Gallbladder (tissue), 1 donor: ENCODE results near the genes AQP6, COX14 and TFCP2.

DNA sequence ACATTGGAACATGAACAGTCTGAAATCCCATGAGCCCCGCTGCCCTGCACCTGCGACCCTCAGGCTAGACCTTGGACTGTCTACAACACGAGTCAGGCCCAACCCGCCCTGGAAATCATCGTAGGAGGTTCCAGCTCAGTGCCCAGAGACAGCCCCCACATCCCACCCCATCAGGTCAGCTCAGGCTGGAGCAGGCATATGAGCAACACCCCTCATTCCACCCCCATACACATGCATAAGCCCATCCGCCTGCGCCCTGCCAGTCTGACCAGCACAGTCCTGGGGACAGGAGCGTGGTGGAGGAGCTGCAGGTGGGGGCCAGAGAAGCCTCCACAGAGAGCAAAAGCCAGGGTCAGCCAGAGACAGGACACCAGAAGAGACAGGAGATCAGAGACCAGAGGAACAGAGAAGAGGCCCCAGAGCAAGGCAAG, at the start of gene AQP6:
TSS of gene AQP6 (plus strand) at position 226 of the 431 bp plus-strand sequence.
- PRO-cap, result no peak

DNA sequence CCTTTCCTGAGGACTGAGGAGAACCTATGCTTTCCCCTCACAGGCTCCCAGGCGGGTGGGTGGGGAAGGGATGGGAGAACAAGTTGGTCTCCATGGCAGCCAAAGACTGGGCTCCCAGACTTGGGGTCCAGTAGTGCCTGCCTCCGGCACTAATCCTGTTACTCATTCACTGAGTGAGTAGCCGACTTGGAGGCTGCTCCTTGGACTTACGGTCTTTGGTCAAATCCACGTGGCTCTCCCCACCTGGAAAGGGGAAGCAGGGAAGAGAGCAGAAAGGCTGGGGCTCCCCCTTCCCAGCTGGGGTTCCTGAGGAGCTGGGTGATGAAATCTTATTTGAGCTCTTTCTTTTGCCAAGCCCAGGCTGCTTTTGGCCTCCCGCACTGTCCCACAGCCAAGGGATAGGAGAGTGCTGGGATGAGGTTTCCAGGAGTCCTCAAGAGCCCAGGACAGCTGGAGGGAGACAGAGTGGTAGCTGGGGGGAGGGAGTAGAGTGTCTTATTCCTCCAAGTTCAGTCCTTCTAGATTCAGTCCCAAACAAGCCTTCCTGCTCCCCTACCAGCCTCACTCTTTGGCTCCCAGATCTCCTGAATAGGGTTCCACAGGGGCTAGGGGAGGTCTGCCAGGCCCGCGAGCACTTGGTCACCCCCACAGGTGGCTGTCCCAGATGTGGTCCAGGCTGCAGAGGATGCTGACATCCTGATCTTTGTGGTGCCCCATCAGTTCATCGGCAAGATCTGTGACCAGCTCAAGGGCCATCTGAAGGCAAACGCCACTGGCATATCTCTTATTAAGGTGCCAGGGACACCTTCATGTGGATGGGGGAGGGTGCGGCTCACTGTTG, 1.3 kb downstream of the GPD1 start:
- PRO-cap, result bidirectional peak, plus-strand start at position 242 of the sequence, minus-strand start at position 108 of the sequence

DNA sequence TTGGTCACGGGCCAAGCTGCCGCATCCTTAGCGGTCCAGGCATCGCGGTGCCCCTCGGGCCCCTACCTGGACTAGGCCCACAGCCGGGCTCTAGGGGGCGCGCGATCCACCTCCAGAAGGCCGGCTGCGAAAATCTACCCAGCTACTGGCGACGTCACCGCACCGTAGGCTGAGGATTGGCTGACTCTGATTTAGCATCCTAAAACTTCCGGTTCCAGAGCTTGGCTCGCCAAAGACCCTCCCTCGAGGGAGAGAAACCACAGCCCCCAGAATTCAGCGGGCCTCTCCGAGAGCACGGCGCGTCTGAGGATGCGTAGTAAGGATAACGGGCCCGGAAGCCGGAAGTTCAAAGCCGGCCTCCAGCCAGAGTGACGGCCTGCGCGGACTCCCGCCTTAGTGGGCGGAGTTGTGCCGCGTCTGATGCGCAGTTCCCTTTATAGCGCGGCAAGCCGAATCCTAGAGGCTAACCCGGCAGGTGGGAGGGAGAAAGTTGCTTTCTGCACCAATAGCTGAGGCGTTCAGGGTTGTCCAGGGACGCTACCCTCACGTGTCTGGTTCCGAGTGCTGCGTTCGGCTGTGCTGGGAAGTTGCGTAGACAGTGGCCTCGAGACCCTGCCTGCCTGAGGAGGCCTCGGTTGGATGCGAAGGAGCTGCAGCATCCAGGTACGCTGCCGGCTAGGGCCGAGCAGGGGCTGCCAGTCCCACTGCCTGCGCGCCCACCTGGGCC, at the start of gene COX14:
TSS of gene COX14 (plus strand) at position 598 of the 727 bp plus-strand sequence.
- PRO-cap, result bidirectional peak, plus-strand start at position 598 of the sequence, minus-strand start at position 410 of the sequence

- PRO-cap, result bidirectional peak, plus-strand start at chr12:50112673, minus-strand start at chr12:50112618
Observed at GRCh38 chr12:50112366-50112843, 369 bp downstream of the COX14 start.

- PRO-cap, result no peak
Observed at GRCh38 chr12:50132376-50133093, 20.5 kb downstream of the COX14 start.

DNA sequence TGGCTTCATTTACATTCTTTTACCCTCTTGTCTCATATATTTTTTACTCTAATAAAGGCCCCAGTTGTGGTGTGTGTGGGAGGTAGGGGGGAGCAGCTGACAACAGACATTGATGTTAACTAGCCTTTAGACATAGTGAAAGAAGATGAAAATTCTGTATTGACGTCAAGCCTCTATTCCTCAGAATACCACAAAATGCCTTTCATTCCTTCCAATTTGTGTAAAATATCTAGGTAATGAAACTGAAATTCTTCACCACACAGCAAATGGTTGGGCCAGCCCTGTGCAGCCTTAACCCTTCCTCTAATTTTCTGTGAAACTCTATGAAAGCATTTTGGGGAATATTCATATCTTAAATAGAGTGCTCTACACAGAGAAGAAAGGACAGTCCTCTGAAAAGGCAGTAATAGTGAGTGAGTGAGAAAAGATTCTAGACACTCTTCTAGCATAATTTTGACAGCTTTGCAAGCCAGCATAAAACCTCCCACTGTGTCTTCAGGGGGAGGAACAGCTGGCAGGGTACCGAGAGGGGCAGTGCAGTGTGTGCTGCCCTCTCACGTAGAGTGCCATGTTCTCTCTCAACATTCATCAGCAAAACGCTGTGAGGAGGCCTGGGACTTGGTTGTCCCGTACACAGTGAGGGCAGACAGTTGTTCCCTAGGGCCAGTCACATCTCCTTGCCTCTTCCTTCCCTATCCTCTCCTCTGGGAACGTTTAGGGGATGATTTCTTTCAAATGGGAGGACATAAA, 20.2 kb upstream of the CERS5 start:
- PRO-cap, result no peak

DNA sequence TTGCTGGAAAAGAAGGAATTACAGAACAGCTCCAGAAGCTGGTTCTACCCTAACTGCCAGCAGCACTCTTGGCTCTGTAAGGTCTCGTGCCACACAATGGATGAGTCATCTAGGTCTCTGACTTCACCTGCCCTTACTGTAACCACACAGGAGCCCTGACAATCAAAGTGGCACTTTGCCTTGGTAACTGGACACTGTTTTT, 57.2 kb upstream of the CERS5 start:
- PRO-cap, result no peak

GRCh38 chr12:50275378-50276069, 7.8 kb downstream of the LIMA1 start:
- PRO-cap, result unidirectional peak, plus-strand start at chr12:50275830

- PRO-cap, result no peak
Observed at GRCh38 chr12:50402255-50403518, 2.0 kb downstream of the LARP4 start.

GRCh38 chr12:50484874-50485248, 19.9 kb upstream of the DIP2B start:
- PRO-cap, result no peak

DNA sequence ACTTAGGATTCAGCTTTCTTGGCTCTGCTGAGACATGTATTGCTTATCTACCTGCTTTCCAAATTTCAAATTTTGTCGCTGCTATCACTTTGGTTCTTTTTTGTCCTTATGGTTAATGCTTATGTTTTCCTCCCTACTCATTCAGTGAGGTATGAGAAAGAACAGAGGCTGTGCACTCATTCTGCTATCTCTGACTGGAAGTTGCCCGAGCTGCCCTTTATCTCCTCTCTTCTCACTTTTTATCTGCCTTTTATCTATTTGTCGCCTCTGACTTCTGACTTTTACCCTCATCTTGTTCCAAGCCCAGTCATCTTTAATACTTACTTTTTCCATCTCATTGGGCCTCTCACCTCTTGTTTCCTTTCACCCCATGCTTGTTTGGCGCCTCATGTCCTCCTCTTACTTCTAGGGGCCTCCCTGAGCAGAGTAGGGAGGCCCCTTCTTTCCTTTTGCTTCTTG, 50.6 kb downstream of the DIP2B start:
- PRO-cap, result no peak

DNA sequence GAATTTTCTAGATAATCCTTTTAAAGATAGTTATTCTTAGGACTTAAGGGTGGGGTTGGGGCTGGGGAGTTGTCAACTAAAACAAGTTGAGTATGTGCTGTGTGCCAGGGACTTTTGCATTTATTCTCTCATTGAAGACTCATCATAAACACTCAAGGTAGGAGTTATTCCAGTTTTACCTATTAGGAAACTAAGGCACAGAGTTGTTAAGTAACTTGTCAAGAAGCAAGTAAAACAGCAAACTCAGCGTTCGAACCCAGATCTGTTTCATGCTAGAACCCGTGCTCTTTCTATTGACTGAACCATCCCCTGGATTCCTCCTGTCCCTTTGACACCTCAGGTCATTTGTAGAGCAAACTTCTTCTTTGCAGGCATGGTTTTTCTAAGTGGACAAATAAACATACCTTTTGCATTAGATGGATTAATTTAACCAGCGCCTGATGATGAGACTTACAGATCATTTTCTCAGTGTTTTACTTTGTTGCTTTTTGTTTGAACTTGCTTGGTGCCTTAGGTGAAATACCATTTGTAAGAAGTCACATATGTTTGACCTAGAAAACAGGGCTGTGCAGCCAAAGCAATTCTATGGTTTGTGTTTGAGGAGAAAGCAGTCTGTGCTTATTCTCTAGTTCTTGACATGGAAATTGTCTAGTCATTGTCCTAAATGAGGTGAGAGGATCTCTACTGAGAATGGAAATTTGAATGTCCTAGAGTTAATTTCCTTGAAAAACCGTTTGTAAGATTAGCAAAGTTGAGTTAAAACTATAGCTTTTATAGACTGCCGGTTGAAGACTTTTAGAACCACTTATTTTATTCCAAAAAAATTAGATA, 111.0 kb downstream of the DIP2B start:
- PRO-cap, result no peak

- PRO-cap, result no peak
Observed at GRCh38 chr12:50687757-50688185, 76.1 kb upstream of the ATF1 start.

- PRO-cap, result no peak
Observed at GRCh38 chr12:50928163-50928907, 3.5 kb downstream of the METTL7A start.

DNA sequence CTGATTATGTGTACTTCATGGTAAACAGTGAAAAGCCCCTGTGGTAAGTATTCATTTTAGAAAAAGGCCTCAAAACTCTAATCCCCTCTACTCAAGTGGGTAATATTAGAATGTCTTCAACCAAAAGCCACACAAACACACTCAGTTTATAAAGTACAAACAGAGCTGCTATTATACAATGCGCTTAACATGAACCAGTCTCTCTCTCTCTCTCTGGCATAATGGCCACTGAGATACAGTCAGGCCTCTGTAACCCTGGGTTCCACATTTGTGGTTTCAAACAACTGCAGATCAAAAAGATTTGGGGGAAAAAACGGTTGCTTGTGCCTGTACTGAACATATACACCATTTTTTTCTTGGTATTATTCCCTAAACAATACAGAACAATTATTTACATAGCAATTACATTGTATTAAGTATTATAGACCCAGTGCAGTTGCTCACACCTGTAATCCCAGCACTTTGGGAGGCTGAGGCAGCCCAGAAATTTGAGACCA, 5.7 kb downstream of the SLC11A2 start:
- PRO-cap, result no peak

DNA sequence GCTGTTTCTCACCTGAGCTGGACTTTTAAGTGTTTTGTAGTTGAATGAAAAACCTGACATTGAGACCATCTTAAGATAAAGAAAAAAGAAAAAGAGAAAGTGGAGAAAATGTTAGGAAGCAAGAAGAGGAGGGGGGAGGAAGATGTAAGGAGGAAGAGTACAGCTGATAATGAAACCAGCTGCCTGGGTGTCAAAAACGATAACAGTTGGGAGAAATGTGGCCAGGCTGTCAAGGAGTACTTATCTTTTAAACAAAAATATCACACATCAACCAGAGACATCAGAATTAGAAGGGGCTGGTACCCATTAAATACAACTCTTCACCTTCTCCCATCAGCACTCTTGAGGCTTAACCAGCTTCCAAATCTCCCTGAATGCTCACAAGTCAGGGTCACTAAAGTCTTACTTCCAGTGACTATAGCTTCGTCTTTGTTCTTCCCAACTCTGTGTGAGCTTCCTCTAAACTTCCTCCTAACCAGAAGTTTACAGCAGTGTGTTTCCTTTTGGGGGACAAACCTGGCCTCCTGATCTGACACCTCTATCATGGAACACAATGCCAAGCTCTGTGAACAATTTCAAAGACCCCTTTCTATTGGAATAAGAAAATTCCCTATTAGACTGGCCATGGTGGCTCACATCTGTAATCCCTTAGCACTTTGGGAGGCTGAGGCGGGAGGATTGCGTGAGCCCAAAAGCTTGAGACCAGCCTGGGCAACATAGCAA, 4.4 kb downstream of the SLC11A2 start:
- PRO-cap, result no peak

- PRO-cap, result no peak
Observed at GRCh38 chr12:51166757-51167499, 6.0 kb downstream of the TFCP2 start.

DNA sequence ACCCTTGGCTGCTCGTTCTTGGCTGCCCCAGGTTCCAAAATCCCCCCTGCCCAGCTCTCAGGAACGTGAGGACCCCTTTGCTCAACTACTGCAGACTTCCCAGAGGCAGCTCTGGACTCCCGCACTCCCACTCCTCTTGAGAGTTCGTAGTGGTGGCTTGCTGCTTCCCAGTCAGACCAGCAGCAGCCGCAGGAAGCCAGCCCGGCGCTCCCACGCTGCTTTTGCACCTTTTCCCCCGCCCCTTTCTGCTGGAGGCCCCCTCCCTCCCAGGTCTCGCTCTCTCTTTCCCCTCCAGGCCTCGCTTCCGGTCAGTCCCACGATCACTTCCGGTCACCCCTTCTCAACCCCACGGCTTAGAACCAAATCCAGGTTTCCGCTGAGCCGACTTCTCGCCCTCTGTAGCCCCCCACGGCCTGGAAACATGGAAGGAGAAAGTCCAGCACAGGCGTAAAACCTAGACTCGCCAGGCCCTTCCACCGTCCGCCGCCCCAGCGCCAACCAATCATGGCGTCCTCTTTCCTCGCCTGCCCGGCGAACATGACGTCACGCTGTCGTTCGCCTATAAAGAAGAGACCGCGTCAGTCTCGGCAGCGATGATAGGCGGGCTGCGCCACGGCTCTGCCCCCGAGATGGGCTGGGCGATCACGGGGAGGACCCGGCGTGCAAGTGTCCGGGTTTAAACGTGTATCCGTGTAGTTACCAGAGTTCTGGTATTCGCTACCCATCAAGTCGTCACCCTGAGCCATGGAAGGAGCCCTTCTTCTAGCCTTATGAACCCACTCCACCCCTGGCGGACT, at the start of gene TFCP2:
TSS of gene TFCP2 (minus strand) at position 537 of the 797 bp plus-strand sequence.
- PRO-cap, result bidirectional peak, plus-strand start at position 311 of the sequence, minus-strand start at position 195 of the sequence; bidirectional peak, plus-strand start at position 702 of the sequence, minus-strand start at position 526 of the sequence

DNA sequence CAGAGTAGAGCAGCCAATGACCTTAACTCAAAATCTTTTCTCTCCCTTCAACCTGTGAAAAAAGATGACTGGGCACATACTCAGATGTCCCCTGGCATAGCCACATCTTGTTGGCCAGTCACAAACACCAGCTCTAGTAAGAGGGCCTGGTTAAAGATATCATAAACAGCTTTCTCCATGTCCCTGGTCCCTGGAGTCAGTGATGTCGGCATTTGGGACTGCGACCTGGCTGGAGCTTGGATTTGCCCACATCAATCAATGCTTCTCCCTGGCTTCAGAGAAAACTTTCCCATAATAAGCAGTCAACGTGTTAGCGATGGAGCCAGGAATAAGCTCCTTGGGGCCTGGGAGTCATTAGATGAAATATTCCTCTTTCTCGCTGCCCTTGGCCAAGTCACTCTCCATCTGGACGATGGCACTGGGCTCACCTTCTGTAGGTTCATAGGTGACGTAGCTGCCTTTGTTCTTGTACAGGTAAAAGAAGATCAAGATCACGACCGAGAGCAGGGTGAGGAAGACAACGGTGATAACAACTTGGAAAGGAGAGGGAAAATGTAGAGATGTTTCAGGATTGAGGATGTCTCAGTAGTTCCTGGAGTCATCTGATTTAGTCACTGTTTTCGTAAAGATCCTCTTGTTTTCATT, 7.1 kb downstream of the DAZAP2 start:
- PRO-cap, result no peak

DNA sequence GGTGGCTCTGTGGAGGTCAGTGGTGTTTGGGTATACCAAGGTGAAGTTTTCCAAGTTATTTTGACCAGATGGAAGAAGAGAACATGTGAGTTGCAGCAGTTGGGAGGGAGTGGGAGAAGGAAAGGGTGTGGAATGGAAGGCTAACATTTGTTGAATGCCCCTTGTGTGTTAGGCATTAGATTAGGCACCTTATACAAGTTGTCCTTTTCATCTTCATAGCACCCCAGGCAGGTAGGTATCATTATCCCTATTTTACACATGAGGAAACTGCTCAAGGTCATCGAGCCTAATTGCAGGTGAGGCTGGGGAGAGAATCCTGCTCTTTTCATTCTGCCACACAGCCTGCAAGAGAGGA, 17.2 kb downstream of the SLC4A8 start:
- PRO-cap, result no peak